ENCODE measurements around a stretch of chr11.

GRCh38 chr11:67629270-67629645, 479 bp downstream of the NUDT8 start:
- RRBS, result 2% methylated on average over 18 of the region's 36 CpGs

DNA sequence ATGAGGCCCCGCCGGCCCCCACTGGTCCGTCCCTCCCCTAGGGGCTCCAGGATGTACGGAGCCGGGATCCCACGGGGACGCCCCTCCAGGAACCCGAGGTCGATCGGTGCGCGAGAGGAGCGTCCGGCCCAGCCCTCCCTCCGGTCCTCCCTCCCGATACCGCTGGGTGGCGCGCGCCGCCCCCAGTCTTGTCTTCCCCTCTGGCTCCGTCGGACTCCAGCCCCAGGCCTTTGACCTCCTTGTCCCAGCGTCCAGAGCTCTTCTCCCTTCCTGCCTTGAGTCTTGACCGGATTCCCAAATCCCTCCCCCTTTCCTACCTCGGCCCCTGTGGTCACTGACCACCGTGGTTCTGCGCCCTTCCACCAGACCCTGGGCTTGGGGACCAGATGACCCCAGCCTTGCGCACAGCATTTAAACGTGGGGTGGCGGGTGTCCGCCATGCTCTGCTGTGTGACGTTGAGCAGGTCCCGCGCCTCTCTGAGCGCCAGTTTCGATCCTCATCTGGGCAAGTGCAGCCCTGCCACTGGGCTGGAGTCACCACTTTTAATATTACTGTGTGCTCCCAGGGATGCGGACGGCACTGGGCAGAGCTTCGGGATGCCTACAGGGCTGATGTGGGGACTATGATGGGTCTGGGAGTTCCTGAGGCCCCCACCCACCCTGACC, 1.0 kb upstream of the NUDT8 start:
- RRBS, result 3% methylated on average over 14 of the region's 40 CpGs

- RRBS, result no CpG with 5 or more reads among the region's 5 CpGs
Observed at GRCh38 chr11:68075074-68075543, 36.3 kb downstream of the TCIRG1 start.

DNA sequence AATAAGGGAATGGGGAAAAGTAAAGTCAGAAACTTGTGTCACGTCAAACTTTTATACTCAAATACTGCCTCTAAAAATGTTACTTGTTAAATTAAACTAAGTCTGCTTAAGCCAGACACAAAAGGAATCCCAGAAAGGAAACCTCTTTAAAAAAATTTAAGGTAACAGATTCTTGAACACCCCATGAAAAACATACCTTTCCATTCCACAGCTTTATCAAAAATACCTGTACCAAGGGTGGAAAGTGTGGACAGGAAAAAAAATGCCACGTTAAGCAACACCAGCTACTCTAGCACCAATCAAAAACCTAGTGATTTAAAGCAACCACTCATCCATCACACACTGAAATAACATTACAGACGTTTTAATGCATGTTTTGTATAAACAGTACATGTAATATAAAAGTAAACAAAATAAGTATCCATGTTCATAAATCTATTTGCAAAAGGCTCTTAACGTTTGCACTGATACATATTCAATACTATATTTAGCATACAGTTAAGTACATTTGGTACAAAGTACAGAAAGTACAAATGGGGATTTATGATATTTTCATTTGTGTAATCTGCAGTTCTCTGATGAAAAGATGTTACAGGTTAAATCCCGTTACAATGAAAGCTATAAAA, 38.8 kb downstream of the CHKA start:
- RRBS, result no CpG with 5 or more reads among the region's 5 CpGs

DNA sequence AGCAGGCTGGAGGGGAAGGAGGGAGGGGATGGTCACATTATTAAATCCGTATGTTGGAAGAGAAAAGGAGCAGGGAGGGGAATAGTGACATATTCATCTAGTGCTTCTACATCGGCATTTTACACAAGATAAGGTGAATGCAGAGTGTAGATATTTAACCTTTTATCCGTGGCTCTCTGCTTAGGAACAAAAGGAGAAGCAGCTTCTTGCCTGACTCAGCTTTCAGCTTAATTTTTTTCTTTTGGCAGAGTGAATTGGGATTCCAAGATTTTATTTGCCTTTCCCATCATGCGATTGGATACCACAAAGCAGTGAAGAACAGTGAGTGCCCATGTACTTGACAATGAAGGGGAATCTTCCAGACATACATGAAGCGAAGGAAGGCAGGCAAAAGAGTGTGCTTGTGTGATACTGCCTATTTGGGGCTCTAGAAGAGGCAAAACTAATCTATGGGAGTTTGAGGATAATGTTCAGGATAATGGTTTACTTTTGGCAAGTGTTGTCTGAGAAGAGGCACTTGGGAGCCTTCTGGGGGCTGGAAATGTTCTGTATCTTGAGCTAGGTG, 17.0 kb upstream of the CHKA start:
- RRBS, result no CpG with 5 or more reads among the region's 5 CpGs

DNA sequence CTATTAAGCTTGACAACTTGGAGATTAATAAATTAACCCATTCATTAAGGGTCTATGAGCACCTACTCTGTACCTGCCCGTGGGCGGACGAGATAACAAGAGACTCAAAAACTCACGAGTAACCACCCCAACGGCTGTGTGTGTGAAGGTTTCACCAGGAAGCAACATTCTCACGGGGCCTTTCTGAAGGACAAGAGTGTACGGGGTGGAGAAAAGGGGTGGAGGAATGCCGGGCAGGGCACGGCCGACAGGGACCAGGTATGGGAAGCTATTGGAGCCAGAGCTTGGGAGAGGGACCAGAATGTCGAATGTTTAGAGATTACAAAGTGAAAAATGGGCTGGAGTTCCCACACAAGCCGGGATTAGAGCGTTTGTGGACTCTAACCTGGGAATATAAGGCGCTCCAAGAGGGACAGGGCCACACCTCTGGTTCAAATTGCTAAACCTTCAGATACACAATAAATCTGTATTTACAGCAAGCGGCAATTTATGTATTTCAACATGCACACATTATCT, 1.5 kb downstream of the KMT5B start:
- RRBS, result no CpG with 5 or more reads among the region's 15 CpGs

DNA sequence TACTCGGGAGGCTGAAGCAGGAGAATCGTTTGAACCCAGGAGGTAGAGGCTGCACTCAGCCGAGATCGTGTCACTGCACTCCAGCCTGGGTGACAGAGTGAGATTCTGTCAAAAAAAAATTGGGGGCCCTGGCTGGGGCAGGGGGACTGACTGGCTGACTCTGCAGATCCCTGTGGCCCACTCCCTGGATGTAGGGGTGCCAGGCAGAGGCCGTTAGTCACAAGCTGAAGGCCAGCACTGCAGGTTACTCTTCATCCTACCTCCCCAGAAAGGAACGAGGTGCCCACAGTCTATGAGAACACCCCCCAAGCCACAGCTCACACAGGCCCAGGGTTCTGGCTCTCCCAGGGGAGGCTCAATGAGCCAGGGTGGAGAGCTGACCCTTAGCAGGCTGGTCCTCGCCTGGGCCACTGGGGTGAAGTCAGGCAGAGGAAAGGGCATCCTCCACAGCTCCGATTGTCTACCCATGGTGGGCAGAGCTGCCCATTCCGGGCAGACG, 12.6 kb downstream of the C11orf24 start:
- RRBS, result no CpG with 5 or more reads among the region's 10 CpGs

GRCh38 chr11:68269492-68270011, 2.2 kb downstream of the C11orf24 start:
- RRBS, result no CpG with 5 or more reads among the region's 8 CpGs

DNA sequence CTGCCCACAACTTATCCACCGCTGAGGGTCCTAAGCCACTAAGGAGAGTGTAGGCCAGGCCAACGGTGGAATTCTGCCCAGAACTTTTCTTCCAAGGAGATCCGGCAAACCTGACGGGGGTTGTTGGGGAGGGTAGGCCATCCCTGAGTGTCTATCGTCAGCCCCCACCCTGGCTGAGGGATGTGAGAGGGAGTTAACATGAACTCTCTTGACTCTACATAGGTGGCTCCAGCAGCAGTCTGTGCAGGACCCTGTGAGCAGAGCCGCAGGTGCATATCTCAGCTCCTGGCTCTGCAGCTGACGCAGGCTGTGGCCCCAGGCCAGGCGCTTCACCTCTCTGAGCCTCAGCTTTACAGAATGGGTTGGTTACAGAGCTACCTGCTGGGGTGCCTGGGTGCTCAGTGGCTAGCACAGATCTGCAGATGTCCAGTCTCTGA, 16.1 kb upstream of the LRP5 start:
- RRBS, result no CpG with 5 or more reads among the region's 8 CpGs

GRCh38 chr11:68297511-68298145, 14.8 kb upstream of the LRP5 start:
- RRBS, result 5% methylated on average over 8 of the region's 33 CpGs

GRCh38 chr11:68298146-68299084, 14.0 kb upstream of the LRP5 start:
- RRBS, result 31% methylated on average over 6 of the region's 26 CpGs

DNA sequence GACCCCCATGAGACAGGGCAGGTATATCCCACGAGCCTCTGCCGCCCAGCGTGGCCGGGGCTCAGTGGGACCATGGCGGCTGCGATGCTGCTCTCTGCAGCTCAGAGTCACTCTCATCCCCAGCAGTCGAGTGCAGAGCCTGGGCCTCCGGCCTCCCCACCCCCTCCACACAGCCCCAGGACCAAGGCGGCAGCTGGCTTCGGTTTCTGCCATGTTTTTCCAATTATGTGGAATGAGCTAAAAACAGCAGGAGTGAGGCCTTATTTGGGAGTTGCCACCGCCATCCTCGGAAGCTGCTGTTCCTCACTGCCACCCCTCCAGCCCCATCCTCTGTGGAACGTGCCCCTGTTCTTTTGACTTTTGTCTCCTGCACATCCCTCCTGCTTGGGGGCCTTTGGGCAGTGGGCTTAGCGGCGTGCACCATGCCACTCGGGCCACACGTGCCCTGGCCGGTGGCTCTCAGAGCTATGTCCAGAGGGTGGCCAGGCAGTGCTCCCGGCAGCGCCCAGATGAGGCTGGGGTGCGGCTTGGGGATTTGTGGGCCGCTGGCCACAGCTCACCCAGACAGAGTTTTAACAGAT, 61.2 kb downstream of the LRP5 start:
- RRBS, result 100% methylated on average over 2 of the region's 22 CpGs

DNA sequence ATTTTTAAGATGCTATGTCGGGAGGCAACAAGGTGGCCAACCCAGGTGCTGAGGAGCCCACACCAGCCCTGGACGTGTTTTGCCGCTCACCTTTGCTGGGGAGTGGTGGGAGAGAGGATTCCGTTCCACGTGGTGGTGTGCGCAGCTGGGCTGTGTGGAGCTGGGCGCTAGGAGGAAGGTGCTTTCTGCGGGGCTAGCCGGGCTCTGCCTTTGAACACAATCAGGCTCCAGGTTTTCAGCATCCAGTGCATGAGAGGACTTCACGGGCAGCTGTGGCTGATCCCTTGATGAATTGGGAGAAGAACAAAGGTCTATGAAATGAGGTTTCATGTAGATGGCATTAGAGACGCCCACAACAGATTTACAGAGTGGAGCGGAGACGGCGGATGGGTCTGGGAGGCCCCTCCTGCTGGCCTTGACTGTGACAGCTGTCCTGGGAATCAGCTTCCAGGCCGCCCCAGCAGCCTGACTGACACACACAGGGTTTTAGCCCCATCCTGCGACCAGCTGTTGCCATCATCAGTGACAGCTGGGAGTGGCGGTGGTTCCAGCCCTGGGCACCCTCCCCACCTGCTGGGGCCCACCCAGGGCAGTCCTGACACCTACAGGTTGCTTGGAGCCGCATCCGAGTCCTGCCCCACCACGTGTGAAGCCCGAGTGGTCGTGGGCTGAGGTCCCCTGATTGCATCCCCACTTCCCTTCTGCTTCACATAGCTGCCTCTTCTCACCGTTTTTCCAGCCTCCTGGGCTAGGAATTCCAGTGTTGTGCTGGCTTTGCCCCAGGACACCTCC, 64.1 kb upstream of the PPP6R3 start:
- RRBS, result no CpG with 5 or more reads among the region's 23 CpGs

- RRBS, result 92% methylated on average over 3 of the region's 21 CpGs
Observed at GRCh38 chr11:68403356-68403827, 57.2 kb upstream of the PPP6R3 start.

GRCh38 chr11:68564158-68564679, 103.7 kb downstream of the PPP6R3 start:
- RRBS, result no CpG with 5 or more reads among the region's 5 CpGs

- RRBS, result no CpG with 5 or more reads among the region's 6 CpGs
Observed at GRCh38 chr11:68593762-68594461, 90.4 kb upstream of the GAL start.

GRCh38 chr11:68601623-68602108, 82.7 kb upstream of the GAL start:
- RRBS, result no CpG with 5 or more reads among the region's 6 CpGs

DNA sequence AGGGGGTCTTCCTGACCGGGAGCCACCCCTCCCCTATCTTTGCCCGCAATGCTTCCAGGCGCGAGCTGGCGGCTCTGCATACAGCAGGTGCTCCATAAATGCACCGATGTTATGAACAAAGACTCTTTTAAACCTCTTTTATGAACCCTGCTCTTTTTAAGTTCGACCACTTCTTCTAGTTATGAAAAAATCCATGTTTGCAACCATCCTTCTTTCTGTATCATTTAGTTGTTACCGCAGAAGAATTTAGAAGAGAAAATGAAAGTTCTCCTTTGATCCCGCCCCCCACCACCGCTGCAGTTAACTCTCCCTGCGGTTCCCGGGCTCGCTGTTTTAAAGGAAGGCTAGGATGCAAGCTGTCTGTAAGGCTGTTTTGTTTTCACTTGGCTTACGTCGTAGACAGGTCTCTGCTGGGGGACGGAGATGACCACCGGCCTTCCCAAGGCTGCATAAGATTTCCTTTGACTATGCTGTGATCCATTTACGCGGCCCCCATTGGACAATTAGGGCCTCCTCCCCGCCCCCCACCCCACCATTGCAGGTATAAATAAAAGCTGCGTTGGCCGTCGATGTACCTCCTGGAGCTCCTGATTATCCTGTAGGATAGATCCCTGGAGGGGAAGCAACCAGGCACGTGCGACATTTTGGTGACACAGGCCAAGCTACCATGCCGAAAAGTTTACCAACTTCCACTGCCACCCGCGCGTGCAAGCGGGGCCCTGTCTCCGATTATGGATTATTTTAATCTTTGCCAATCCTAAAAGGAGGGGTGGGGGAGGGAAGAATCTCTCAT, 1.3 kb upstream of the CPT1A start:
- RRBS, result 23% methylated on average over 4 of the region's 31 CpGs

DNA sequence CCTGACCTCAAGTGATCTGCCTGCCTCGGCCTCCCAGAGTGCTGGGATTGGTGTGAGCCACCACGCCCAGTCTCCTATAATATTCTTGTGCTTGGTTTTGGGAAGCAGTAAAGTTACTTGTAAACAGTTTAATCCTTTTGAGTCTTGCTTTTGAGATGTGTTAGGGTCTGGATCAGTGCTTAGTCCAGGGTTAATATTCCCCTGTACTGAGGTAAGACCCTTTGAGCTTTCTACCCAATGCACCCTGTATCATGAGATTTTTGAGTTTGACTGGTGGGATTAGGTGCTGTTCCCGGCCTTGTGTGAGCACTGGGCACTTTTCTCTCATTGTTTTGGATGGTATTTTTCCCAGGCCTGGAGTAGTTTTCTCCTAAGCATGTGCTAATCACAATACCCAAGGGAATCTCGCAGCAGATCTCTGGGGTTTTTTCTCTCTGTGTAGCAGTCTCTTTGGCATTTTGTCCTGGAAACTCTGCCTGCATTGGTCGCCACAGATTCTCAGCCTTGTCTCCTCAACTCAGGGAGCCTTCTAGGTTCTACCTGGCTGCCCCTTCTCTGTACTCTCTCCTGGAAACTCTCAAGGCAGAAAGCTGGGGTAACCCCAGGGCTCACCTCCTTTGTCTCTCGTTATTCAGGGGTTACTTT, 19.9 kb downstream of the IGHMBP2 start:
- RRBS, result no CpG with 5 or more reads among the region's 6 CpGs

- RRBS, result no CpG with 5 or more reads among the region's 11 CpGs
Observed at GRCh38 chr11:68945748-68946179, 35.0 kb downstream of the MRGPRD start.

Measured in GM06990 (cell line).